ENCODE data around the gene PTH.

DNA sequence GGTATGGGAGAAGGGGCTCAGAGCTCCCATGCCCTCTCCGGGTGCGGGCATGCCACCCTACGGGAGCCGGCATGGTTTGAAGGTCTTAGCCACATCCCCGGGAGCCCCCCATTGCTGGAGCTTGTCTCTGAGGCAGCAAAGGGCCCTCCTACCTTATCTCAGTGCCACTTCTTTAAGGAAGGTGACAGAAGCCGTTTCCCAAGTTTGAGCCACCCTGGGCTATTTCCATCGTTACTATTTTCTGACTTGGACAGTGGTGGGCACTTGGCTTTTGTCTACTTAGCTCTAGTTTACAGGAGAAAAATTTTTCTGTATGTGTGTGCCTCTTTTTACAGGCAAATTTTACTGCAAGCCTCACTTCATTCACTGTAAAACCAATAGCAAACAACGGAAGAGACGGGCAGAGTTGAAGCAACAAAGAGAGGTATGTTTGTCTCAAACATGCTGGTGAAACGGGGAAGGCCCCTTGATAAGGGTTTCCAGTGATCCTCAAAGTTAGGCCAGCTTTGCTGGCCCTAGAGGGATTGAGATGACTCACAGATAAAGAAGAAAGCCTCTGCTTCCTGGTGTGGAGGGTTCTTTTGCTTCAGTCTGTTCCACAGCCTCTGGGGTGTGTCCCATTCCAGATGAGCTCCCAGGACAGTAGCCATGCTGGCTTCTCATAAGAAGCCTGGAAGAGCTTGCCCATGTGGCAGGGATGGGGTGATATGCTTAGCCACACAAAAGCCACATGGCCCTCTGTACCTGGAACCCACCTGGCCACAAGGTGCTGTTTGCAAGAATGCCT is 119.0 kb upstream of the PARVA start:
- RRBS, result no CpG with 5 or more reads among the region's 10 CpGs

DNA sequence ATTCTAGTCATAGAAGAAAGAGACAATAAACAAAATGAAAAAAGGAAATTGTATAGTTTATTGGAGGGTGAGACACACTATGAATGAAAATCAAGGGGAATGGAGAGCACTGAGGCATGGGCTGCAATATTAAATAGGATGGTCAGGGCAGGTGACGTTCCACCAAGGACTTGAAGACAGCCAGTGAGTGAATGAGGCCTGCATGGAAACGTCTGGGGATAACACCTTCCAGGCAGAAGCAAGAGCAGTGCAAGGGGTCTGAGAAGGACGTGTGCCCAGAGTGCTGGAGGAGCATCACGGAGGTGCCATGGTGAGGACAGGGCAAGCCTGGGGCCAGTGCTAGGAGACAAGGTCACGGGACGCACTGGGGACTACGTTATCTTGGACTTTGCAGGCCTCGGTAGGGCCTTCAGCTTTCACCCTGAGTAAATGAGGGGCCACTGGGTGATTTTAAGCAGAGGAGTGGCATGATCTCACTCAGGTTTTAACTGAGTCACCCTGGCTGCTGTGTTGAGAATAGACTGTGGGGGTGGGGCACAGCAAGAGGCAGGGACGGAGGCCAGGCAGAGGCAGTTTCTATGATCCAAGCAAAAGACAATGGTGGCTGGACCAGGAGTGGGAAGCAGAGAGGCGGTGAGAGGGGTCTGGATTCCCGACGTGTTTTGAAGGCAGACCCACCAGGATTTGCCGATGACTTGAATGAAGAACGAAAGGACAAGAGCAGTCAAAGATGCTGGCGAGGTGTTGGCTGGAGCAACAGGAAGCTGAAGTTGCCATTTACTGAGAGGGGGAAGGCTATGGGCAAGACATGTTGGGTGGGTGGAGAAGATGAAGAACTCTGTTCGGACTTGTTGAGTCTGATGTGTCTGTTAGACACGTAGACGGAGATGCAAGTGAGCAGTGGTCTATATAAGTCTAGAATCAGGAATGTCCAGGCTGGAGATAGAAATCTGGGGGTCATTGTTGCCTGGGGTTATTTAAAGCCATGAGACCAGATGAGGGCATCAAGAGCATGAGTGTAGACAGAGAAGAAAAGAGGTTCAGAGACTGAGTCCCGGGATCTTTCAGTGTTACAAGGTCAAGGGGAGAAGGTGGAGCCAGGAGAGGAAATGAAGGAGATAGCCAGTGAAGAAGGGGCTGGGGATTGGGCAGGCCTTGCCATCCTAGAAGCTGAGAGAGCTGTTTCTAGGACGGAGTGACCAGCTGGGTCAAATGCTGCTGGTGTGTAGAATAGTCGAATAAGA is 102.6 kb upstream of the PARVA start:
- RRBS, result no CpG with 5 or more reads among the region's 21 CpGs

- RRBS, result no CpG with 5 or more reads among the region's 3 CpGs
Observed at GRCh38 chr11:12398191-12398390, 20.7 kb downstream of the PARVA start.

DNA sequence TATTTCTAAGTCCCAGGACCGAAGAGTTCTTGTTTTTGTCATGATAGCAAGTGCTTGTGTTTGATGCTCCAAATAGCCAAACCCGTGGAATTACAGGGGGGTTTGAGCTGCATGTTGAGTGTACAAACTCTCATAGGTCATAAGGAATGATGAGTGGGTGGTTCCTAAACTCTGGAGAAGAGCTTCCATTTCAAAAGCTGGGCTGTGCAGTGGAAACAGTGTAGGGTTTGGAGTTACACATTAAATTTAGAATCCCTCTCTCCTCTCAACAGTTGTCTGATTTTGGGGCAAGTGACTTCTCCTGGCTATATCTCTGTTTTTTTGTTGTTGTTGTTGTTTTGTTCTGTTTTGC is 58.1 kb downstream of the PARVA start:
- RRBS, result no CpG with 5 or more reads among the region's 2 CpGs

- RRBS, result no CpG with 5 or more reads among the region's 1 CpG
Observed at GRCh38 chr11:12477684-12478087, 100.3 kb downstream of the PARVA start.

DNA sequence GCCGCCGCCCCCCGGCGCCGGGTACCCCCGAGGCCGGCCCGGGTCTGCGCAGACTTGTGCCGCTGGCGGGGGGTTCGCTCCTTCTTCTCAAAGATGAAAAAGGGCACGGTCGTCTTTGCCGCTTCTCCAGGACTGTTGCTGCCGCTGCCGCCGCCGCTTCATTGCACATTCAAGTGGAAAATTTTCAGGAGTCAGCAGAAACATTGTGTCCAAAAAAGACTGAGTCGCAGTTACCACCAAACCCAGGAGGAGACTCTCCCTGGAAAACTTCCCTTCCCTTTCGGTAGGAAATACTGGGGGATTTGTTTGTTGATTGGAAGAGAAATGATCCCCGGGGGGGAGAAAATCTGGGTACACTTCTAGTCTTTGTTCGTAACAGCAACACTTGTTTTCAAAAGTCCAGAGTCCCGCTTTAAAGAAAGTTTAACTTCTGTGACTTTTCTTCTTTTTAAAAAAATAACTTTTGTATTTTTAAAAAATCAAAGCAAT is 1.1 kb downstream of the TEAD1 start:
- RRBS, result no CpG with 5 or more reads among the region's 24 CpGs

DNA sequence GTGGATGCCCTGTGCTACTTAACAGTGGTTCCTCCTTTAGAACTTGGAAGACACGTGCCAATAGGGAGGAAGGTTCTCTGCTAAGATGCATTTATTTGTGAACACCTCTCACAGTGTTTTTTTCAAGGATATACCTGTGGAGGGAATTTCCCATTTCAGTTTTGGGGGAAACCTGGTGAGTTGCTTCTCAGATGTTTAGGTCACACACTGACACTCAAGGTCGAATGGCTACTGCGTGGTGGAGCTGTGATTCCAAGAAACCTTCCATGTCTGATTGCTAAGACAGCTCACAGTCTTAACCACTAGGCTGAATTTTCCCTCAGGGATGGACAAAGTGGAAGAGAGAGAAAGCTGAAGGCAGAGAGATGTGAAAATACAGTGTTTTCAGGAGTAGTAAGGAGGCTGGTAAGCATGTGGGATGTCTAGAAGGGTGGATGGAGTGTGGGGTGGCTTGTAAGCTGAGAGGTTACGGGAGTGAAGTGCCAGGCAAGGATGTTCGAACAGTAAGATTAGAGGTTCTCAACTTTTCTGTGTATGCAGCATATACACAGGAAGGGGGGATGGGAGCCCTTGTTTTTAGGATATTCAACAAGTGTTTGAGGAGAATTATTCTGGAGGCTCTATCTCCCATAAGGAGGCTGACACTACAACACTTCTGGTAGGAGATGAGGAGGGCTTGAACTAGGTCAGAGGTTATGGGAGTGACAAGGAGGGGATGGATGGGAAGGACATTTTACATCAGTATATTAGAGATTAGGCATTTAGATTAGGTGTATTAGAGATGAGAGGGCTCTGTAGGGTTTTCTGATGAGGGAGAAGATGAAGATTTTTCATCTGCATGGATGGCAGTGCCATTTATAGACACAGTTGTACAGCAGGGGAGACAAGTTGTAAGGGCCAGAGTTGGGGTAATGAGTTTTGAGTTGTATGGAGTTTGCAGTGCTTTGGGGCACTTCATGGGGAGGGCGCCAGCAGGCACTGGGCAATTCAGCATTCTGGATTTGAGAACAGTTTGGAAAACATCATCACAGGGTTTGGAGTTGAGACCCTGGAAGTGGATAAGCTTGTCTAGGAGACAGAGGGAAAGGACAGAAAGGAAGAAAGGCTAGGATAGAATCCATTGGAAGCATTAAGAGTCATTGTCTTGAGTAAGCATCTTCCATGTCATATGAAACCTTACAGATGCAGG is 109.6 kb downstream of the TEAD1 start:
- RRBS, result no CpG with 5 or more reads among the region's 6 CpGs

DNA sequence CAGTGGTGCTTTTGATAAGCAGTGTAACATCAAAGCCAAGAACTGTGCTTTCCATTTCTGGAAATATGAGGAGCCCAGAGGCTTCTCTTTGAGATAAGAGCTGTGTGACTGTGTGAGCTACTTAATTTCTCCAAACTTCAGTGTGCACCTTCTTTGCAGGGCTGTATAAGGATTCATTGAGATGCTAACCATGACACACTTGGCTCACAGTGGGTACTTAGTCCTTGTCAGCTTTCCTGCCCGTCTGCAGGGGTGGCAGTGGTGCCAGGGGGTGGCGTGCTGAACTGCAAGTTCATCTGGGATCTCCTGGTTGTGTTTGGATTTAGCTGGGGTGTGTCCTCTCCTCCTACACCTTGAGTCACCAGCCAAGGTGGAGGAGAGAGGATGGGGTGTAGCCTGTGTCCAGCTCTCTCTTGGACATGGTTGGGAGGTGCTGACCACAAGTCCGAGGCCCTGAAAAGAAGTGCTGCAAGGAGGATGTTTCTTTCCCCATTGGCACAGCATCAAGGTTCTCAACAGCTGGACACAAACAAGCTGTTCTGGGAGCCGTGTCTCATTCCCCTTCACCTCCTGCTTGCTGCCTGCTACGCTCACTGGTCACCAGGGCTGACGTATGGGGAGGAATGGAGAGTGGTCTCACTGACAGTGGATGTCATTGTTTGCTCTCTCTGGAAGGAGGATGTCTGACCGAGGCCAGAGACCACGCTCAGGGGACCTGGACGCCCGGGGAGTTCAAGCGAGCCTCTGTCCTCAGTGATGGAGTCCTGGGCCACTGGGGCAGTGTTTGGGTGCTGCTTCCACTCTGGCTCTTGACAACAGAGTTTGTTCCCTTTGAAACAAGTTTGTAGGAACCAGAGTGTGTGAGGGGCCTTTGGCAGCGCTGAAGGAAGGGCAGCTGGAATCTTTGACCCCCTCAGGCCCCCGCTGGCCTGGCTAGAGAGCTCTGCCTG is 139.6 kb downstream of the TEAD1 start:
- RRBS, result no CpG with 5 or more reads among the region's 13 CpGs

DNA sequence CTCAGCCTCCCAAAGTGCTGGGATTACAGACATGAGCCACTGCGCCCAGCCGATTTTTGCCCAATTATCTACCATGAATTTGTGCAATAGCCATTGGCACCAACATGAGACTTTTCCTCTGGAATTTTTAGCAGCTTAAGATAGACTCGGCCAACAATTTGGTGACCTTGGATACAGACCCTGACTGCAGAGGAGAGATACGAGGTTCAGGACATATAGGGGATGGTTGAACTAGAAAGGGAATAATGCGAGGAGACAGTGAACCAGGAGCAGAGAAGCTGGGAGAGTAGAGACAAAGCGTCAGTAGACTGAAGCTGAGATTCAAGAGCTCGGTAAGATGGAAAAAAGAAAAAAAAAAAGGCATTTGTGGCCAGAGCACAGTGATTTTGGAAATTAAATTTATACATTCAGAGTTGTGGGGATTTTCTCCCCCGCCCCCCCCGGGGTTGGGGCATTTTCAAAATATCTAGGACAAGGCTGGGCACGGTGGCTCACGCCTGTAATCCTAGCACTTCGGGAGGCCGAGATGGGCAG is 138.9 kb upstream of the RASSF10 start:
- RRBS, result no CpG with 5 or more reads among the region's 13 CpGs

- RRBS, result no CpG with 5 or more reads among the region's 5 CpGs
Observed at GRCh38 chr11:12897796-12898276, 111.3 kb upstream of the RASSF10 start.

- RRBS, result no CpG with 5 or more reads among the region's 2 CpGs
Observed at GRCh38 chr11:13007929-13008376, 1.2 kb upstream of the RASSF10 start.

DNA sequence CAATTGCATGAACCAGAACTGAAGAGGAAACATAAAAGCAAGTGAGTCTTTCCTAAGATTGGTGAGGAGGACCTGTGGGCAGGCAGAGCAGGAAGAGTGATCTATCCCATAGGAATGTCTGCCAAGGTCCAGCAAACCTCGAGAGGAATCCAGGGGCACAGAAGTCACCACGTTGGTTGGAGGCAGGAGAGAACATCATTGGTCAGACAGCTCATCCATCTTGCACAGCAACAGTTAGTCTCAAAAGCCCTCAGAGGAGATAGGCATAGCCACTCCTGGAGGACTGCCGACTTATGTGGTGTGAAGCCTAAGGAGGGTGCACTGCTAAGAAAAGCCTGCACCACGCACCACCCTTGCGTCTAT is 109.0 kb downstream of the RASSF10 start:
- RRBS, result no CpG with 5 or more reads among the region's 5 CpGs

GRCh38 chr11:13126243-13127026 is 117.3 kb downstream of the RASSF10 start:
- RRBS, result no CpG with 5 or more reads among the region's 11 CpGs

GRCh38 chr11:13447227-13447625 is 15.8 kb downstream of the BTBD10 start:
- RRBS, result no CpG with 5 or more reads among the region's 3 CpGs

- RRBS, result no CpG with 5 or more reads among the region's 3 CpGs
Observed at GRCh38 chr11:13495793-13496350, at the start of gene PTH. PTH (minus strand) TSS chr11:13495997.

DNA sequence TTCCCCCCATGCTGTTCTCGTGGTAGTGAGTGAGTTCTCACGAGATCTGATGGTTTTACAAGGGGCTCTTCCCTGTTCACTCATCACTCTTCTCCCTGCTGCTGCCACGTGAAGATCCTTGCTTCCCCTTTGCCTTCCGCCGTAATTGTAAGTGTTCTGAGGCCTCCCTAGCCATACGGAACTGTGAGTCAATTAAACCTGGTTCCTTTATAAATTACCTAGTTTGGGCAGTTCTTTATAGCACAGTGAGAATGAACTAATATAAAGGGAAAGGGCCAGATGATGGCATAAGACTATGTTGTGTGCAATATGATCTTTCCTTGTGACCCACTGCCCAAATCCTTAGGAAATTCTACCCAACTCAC is 118.9 kb downstream of the FAR1 start:
- RRBS, result no CpG with 5 or more reads among the region's 6 CpGs

DNA sequence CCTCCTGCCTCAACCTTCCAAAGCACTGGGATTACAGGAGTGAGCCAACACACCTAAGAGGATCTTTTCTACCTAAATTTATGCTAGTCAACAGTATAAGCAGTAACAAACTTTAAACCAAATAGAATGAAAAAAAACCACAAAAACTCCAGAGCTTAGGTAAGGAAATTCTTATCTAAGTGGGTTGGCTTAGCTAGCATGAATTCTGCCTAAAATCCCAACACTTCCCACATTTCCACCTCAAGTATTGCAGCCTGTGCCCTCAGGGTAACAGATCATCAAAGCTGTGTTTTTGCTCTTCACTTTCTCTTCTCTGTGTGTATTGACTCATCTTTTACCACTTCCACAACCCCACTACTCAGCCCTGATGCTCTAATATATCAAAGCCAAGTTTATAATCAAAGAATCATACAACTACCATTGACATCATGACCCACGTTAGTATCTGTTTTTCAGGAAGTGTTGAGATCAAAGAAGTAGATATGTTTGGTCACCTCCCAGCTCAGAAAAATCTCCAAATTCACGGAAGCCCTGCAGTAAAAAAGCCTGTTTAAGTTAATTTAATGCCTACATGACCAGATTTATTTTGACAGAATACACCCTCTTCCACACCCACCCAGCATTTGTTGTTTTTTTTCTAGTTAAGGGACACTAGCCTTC is 93.5 kb upstream of the SPON1 start:
- RRBS, result no CpG with 5 or more reads among the region's 2 CpGs

- RRBS, result no CpG with 5 or more reads among the region's 1 CpG
Observed at GRCh38 chr11:13952264-13952560, 10.3 kb upstream of the SPON1 start.

- RRBS, result 6% methylated on average over 27 of the region's 74 CpGs
Observed at GRCh38 chr11:13963889-13965124, 1.8 kb downstream of the SPON1 start.

- RRBS, result no CpG with 5 or more reads among the region's 4 CpGs
Observed at GRCh38 chr11:14015537-14016212, 53.2 kb downstream of the SPON1 start.

Measured in iris pigment epithelial cell (primary cell).